ENCODE results near the gene METAP1.

- PRO-cap, 2 experiments = no peak in any of the 2 experiments
These were observed 83.5 kb downstream of the SNCA start for GRCh38 chr4:89753453-89753796.

GRCh38 chr4:89765778-89766447 is 71.0 kb downstream of the SNCA start:
- PRO-cap, 2 experiments = no peak in any of the 2 experiments

DNA sequence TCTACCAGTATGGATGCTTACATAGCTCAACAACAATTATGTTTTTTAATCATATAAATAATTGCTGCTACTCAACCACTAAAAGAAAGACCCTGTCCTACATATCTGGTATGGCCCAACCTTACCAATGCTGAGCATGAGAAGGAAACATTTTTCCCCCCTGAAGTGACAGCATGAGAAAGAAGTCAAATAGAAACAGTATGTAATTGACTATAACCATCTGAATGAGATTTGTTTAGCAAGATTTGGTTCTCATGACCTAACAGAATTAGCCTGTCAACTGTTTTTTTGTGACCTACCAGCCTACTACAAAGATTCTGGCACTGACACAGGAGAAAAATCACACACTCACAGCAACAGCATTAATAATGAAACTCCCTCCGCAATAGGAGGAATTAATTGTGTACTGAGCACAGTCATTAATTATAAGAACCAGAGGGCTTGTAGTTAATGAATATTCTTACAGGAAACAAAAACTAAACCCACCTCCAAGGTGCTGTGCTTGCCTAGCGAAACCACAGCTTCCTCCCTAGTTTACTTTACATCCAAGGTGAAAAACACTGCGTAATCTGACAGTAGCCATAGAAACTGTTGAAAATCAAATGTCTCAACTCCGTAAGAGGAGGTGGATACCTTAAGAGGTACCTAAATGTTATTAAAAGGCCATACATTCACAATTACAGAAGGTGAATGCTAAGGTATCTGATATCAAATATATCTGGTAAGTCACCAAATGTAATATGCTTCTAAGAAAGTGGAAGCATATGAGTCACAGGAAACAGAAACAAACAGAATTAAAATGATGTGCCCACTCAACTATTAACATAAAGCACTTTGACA is 34.9 kb downstream of the MMRN1 start:
- PRO-cap, 2 experiments = peak in 1 of 2 experiments; most common plus-strand start position 676 of the sequence (in 1)

- PRO-cap, 2 experiments = no peak in any of the 2 experiments
These were observed 405.5 kb downstream of the CCSER1 start for GRCh38 chr4:90532772-90532971.

DNA sequence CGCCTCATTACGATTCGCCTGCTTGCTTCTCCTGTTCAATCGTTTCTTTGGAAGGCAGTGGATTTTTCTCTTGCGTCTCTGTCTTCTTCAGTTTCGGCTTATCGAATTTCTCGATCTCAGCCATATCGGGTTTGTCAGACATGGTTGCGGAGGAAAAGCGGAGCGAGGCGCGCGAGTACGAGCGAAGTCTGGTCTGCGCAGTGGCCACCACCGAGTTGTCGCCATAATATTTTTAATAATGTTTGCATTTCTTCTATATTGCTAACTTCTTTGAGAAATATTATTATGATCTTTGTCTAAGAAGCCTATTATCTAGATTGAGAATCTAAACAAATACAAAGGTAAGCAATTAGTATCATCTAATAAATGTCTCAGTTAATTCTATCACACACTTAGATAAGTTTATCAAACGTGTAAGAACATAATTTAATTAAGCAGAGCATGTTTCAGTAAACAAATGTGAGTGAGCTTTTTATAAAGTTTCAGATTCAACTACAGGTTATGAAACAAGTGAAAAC is 711.8 kb downstream of the CCSER1 start:
- PRO-cap, 2 experiments = peak in 1 of 2 experiments; most common minus-strand start position 220 of the sequence (in 1)

DNA sequence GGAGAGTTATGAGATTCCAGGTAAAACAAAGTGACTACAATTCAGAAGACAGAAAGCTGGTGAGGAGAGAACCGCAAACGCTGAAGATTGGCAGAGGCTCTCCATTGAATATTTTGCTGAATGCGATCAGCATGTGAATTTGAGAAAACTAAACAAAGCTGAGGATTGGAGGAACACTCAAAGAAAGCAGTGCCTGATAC is 407.3 kb upstream of the GRID2 start:
- PRO-cap, 2 experiments = no peak in any of the 2 experiments

- PRO-cap, 2 experiments = no peak in any of the 2 experiments
These were observed 41.7 kb upstream of the PDLIM5 start for GRCh38 chr4:94410062-94410357.

DNA sequence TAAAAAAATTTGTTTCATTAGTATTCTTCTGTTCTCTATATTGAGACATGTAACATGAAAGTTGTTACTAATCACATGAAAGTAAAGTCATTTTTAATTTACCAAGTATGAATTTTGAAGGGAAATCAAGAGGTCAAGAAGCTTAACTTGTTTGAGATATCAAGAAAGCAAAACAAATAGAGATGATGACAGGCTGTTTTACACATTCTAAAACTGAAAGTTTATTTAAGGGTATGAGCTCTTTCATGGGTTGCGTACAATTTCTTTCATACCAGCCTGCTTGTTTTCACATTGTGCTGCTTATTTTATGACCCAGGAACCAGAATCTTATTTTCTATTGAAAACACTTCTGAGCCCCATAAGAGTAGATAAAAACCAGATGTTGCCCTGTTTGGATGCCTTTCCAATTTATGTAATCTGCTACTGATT is 74.1 kb downstream of the PDLIM5 start:
- PRO-cap, 2 experiments = no peak in any of the 2 experiments

- PRO-cap, 2 experiments = no peak in any of the 2 experiments
These were observed 87.2 kb downstream of the PDLIM5 start for GRCh38 chr4:94538885-94539313.

- PRO-cap, 2 experiments = no peak in any of the 2 experiments
These were observed 146.4 kb downstream of the PDLIM5 start for GRCh38 chr4:94598146-94598606.

DNA sequence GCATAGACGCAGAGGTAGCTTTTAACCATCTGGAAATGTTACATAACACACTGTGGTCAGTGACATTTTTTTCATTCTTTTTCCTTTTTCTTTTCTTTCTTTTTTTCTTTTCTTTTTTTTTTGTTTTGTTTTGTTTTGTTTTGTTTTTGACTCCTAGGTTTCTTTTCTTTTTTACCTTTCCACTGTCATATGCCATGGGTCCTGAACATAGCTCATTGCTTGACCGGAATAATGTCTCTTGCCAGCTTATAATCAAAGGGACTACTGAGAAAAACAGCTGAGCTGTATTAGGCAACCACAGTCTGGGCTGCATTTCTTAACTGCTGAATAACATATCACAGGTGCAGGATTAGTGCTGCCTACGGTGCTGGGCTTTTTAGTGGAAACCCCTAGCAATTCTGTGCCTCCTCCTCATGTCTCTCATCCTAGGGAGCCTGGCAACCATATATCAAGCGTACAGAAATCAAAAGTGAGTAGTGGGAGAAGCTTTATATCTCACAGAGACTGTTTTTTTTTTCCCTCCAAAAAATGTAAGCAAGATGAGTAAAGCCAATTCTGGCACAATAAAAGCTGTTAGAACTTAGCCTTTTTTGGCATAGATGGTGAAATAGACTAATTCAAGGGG is 333.5 kb downstream of the BMPR1B start:
- PRO-cap, 2 experiments = no peak in any of the 2 experiments

DNA sequence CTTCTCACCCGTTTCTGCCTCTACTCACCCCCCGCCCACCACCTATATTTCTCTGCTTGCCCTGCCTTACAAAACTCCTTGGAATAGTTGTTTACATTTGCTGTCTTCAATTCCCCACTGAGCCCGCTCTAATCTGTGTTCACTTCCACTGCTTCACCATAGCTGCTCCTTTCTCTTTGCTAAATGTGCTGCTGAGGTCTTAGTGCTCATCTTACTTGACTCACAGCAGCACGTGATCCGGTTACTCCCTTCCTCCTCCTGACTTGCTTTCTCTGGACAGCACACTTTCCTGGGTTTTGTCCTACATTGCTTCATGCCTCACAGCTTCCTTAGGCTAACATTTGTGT is 293.0 kb downstream of the UNC5C start:
- PRO-cap, 2 experiments = no peak in any of the 2 experiments

DNA sequence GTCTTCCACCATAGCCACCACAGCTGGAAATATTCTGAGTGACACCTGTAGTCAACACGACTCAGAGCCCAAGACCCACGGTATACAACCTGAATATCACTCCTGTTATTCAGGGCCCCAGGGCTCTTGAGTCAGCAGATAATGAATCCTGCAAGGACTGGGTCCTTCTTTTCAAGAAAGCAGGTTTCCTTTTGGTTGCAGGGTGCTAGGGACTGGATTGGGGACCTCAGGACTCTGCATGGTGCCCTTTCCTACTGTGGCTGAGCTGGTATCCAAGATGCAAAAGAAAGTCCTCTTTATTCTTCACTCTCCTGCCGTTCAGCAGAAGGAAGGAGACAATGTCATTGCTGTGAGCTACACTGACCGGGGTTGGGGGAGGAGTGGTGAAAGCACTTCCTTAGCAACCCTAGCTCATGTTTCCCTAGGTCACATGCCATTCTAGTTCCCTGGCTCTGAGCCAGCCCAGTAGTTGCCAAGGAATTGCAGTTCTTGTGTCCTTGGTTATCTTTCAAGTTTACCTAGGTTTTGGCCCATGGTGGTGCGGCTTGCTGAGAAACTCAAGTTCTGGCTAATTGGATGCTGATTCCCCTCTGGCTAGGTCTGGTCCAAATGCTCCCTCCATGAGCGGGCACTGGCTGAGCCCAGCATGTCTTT is 23.7 kb upstream of the UNC5C start:
- PRO-cap, 2 experiments = no peak in any of the 2 experiments

DNA sequence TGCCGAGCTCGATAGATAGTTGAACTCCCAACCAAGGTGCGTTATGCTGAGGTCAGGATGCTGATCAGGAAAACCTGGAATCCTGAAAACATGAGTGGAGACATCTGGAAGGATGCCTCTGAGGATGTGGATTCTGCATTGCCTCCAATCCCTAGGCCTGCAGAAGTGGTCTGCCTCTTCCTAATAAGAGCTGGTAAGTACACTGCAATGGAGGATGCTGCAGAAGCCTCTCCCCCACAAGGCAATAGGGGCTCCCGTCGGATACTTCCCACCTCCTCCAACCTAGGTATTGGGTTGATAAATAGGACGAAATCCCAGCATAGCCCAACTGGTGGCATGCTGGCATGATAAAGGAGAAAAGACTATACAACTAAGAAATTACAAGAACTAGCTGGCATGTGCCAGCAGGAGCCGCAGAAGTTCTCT is 114.1 kb downstream of the PDHA2 start:
- PRO-cap, 2 experiments = no peak in any of the 2 experiments

DNA sequence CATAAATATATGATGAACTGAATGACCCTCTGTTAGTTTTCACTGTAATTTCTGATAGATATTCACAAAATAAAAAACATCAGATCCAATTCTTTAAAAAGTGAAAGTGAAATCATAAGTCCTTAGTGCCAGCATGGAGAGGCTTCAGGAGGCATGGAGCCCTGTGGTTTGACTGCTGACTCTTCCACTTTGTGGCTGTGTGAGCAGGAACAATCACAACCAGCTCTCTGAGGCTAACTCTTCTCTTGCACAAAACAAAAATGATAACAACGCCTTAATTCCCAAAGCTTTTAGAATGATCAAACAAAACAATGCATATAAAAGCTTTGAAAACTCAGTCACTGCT is 1144.0 kb downstream of the PDHA2 start:
- PRO-cap, 2 experiments = no peak in any of the 2 experiments

DNA sequence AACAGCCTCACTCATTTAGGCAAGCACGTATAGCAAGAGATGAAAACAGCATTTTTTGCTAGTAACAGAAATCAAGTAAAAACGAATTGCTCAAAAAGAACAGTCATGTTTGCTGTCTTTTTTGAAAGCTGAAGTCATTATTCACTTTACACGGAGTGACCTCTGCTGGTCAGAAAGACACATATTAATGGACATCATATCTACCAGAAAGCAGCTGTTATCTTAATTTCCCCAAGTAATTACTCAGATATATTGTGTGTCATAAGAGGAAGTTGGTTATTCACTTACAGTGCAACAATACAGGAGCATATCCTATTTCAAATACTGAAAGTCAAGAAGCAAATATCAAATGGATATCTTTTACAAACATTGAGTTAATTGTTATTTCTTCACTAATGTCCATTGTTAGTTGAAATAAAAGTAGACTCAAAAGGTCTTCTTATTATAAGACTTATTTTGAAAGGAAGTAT is 422.1 kb downstream of the STPG2 start:
- PRO-cap, 2 experiments = peak in 1 of 2 experiments; most common plus-strand start position 196 of the sequence (in 1)

GRCh38 chr4:98523030-98523413 is 135.4 kb downstream of the TSPAN5 start:
- PRO-cap, 2 experiments = no peak in any of the 2 experiments

DNA sequence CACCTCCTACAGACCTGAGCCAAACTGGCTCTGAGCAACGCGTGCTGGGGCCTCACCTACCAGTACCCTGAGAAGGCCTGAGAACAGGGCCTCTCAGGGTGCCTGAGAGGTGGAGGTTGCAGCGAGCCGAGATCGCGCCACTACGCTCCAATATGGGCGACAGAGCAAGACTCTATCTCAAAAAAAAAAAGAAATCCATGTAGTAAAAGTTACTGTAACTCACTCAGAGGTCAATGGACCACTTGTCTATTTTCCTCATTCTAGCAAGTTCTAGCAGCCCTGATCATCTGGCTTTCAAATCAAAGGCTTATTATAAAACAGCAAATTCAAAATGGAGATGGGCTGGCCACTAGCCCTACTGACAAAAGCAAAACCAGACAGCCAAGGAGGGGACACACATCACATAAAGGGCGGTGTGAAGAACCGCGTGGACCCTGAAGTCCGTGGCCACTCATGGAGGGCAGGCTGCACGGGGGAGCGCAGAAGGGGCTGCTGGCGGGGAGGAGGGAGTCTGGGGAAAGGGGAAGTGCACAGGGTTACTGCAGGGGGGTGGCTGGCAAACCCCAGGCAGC is 87.5 kb downstream of the TSPAN5 start:
- PRO-cap, 2 experiments = no peak in any of the 2 experiments

- PRO-cap, 2 experiments = peak in 2 of 2 experiments; most common plus-strand start chr4:98662971 (in 1); most common minus-strand start chr4:98662839 (in 2)
These were observed 4.2 kb upstream of the TSPAN5 start for GRCh38 chr4:98662553-98663140.

- PRO-cap, 2 experiments = peak in 2 of 2 experiments; most common plus-strand start chr4:98995763 (in 2); most common minus-strand start chr4:98995893 (in 1)
These were observed at the start of gene METAP1 for GRCh38 chr4:98995597-98996553. METAP1 (plus strand) TSS chr4:98995721.

Data from cytotoxic T cell (primary cell).